Liver (tissue), 9 donors: ENCODE data around the genes F2RL3 and ANKLE1.

DNA sequence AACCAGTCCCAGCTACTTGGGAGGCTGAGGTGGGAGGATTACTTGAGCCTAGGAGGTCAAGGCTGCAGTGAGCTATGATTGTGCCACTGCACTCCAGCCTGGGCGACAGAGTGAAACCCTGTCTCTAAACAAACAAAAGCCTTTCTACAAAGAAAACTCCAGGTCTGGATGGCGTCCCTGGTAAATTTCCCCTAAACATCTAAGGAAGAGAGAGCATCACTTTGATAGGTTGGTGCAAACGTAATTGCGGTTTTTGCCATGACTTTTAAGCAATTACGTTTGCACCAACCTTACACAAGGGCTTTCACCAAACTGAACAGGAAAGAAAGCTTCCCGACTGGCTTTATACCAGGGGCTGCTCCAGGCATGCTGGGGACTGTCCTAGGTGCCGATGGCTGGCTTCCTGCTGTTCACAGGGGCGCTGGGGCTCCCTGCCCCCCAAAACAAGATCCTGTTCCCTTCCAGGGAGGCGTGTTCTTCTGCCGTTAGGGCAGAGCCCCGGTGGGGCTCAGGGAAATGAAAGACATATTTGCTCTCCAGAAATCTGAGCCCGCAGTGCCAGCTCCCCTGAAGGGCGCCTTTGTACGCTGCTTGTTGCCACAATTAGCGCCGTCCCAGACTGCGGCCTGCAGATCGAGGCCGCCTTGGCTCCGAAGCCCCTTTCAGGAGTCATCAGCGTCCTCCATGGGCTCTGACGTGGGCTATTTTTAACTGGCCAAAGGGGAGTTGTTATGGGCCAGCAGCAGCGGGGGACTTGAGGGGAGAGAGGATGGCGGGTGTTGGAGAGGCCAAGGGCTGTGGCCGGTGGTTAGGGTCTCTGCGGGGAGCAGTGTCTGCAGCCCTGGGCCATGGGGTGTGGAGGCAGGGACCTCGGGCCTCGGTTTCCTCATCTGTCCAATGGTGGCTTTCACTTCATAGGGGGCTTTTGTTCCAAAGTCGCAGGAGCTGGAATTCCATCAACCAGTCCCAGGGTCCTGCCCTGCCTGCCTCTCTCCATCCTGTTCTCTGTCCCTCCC is 38.5 kb upstream of the KLF2 start:
- PRO-cap, 5 experiments, result no peak in any of the 5 experiments
- RAMPAGE, long total RNA, 2 experiments, result no peak in any of the 2 experiments
- RRBS, result no CpG with 5 or more reads among the region's 29 CpGs

- PRO-cap, 5 experiments, result no peak in any of the 5 experiments
- RAMPAGE, long total RNA, 2 experiments, result no peak in any of the 2 experiments
- RRBS, result 97% methylated on average over 6 of the region's 23 CpGs
These were observed 67.3 kb downstream of the EPS15L1 start for GRCh38 chr19:16404333-16405041.

DNA sequence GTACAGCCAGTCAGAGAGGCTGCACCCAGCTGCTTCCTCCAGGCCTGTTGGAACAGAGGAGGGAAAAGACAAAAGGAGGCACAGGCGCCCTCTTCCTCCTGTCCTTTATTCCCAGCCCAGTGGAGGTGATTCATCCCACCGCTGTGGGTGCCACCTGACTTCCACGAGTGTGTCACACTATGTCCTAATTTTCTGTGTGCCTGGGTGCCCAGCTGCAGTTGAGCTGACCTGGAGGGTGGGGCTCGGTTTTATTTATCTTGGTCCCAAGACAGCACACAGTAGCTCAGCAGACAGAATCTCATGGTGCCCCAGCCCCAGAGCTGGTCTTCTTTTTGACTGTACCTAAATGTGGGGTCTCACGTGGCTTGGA is 9.0 kb downstream of the EPS15L1 start:
- PRO-cap, 5 experiments, result peak in 1 of 5 experiments; most common plus-strand start position 293 of the sequence (in 1); most common minus-strand start position 107 of the sequence (in 1)
- RAMPAGE, long total RNA, 2 experiments, result no peak in any of the 2 experiments
- RRBS, result no CpG with 5 or more reads among the region's 5 CpGs

GRCh38 chr19:16522732-16523622 is 19.3 kb downstream of the CHERP start:
- PRO-cap, 5 experiments, result no peak in any of the 5 experiments
- RAMPAGE, long total RNA, 2 experiments, result no peak in any of the 2 experiments
- RRBS, result 97% methylated on average over 4 of the region's 32 CpGs

GRCh38 chr19:16601628-16602335 is 26.2 kb downstream of the MED26 start:
- PRO-cap, 5 experiments, result no peak in any of the 5 experiments
- RAMPAGE, long total RNA, 2 experiments, result no peak in any of the 2 experiments
- RRBS, result 96% methylated on average over 3 of the region's 20 CpGs

GRCh38 chr19:16624069-16624615 is 3.9 kb downstream of the MED26 start:
- PRO-cap, 5 experiments, result no peak in any of the 5 experiments
- RAMPAGE, long total RNA, 2 experiments, result no peak in any of the 2 experiments
- RRBS, result no CpG with 5 or more reads among the region's 10 CpGs

DNA sequence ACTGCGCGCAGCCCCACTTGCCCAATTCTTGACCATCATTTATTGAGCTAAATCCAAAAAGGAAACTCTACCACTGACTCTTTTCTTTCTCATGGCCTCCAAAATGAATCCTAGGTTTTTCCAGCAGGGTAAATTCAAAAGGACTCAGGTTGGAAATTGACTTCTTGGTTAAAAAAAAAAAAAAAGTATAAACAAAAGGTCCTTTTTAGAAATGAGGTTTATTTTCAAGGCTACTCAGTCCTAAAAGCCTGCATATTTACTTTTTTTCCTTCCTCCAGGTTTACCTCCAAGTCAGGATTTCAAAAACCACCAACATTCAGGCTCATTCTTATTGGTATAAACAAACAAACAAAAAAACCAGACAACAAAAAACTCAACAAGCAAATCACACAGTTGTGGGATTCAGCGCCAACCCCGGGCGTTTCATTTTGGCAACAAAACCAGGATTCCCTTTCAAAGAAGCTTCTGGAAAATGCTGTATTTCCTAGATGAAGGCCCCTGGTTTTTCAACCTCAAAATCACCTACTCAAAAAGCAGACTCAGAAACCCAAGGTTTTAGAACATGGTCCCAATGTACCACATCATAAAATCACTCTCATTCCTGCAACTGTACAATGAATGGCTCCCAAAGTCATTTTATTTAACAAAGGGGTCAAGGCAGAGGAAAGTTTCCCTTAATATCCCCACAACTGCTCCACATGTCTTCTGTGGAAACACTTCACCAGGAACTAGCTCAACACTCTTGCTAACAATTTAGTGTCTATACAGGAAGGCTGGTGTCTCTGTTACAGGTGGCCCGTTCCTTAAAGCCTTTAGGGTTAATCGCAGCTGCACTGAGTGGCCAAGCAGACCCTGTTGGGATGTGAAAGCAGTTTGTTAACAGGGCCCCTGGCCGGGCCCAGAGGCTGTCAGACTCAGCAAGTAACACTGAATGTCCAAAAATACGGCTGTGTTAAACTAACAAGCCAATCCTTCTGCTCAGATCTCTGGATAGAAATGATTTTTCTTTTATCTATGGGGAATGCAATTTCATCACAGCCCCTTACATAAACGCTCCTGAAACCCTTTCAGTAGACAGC is 13.7 kb downstream of the SMIM7 start:
- PRO-cap, 5 experiments, result no peak in any of the 5 experiments
- RAMPAGE, long total RNA, 2 experiments, result no peak in any of the 2 experiments
- RRBS, result no CpG with 5 or more reads among the region's 10 CpGs

GRCh38 chr19:16836959-16837494 is 7.8 kb downstream of the SIN3B start:
- PRO-cap, 5 experiments, result no peak in any of the 5 experiments
- RAMPAGE, long total RNA, 2 experiments, result no peak in any of the 2 experiments
- RRBS, result no CpG with 5 or more reads among the region's 7 CpGs

GRCh38 chr19:16871279-16872623 is 17.0 kb upstream of the F2RL3 start:
- PRO-cap, 5 experiments, result no peak in any of the 5 experiments
- RAMPAGE, long total RNA, 2 experiments, result no peak in any of the 2 experiments
- RRBS, result no CpG with 5 or more reads among the region's 31 CpGs

DNA sequence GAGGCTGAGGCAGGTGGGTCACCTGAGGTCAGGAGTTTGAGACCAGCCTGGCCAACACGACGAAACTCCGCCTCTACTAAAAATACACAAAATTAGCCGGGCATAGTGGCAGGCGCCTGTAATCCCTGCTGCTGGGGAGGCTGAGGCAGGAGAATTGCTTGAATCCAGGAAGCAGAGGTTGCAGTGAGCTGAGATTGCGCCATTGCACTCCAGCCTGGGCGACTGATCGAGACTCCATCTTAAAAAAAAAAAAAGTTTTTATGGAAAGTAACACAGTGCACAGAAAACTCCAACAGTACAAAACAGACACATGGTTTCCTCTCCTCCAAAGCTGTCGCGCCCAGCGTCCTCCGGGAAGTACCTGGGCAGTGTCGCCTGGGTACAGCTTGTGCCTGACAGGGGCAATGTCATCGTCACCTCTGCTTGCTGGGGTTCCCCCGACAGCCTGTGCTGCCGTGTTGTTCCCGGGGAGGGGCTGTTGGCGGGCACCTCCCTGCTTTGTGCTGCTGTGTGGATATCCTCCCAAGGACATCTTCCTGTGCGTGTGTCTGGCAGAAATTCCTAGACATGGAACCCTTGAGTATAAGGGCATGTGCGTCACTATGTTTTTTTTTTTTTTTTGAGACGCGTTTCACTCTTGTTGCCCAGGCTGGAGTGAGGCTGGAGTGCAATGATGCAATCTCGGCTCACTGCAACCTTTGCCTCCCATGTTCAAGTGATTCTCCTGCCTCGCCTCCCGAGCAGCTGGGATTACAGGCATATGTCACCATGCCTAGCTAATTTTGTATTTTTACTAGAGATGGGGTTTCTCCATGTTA is 2.5 kb upstream of the F2RL3 start:
- PRO-cap, 5 experiments, result peak in 1 of 5 experiments; most common plus-strand start position 461 of the sequence (in 1); most common minus-strand start position 421 of the sequence (in 1)
- RAMPAGE, long total RNA, 2 experiments, result no peak in any of the 2 experiments
- RRBS, result 36% methylated on average over 5 of the region's 25 CpGs

DNA sequence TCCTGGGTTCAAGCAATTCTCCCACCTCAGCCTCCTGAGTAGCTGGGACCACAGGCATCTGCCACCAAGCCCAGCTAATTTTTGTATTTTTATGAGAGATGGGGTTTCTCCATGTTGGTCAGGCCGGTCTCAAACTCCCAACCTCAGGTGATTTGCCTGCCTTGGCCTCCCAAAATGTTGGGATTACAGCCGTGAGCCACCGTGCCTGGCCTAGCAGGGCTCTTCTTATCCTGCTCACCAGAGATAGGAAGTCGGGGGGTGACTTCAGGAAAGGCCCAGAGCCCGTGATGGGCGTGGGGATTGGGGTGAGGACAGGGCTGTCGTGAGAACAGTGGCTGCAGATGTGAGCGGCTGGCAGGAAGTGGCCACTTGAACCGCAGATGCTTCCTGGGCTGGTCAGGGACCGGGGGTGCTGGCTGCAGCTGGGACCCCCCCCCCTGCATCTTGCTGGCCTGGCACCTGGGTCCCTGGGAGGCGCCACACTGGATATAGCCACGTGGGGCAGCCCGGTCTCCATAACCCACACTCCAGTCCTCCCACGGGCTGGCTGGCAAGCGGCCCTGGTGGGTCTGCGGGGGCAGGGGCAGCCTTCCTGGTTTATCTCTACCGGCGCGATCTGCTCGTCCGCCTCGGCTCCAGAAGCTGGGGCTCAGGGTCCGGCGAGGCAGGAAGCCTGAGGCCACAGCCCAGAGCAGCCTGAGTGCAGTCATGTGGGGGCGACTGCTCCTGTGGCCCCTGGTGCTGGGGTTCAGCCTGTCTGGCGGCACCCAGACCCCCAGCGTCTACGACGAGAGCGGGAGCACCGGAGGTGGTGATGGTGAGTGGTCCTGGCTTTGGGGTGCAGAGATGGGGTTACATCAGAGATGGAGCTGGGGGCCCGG is at the start of gene F2RL3:
Gene F2RL3, plus strand, starts transcription at position 518 of the 881 bp plus-strand sequence.
- PRO-cap, 5 experiments, result no peak in any of the 5 experiments
- RAMPAGE, long total RNA, 2 experiments, result no peak in any of the 2 experiments
- RRBS, result 37% methylated on average over 14 of the region's 32 CpGs

- PRO-cap, 5 experiments, result no peak in any of the 5 experiments
- RAMPAGE, long total RNA, 2 experiments, result no peak in any of the 2 experiments
- RRBS, result no CpG with 5 or more reads among the region's 2 CpGs
These were observed 49.6 kb downstream of the MYO9B start for GRCh38 chr19:17125289-17125465.

DNA sequence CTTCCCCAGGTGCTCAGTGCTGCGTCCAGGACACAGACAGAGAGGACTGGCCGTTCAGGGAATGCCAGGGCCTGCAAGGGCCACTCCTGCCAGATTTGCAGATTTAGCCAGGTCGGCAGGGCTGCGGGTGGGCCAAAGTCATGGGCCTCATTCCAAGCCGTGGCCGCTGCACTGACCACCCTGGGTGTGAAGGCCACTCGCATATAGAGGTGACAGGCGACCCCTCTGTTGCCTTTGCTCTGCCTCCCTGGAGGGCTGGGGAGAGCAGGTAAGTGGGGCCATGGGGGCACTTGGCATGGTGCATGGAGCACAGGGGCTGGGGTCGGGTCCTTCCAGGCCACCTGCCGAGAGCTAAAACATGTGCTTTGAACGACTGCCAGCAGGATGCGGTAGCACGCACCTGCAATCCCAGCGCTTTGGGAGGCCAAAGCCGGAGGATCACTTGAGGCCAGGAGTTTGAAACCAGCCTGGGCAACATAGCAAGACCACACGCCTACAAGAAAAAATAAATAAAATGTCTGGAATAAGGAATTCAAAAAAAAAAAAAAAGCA is 37.1 kb upstream of the USE1 start:
- PRO-cap, 5 experiments, result no peak in any of the 5 experiments
- RAMPAGE, long total RNA, 2 experiments, result no peak in any of the 2 experiments
- RRBS, result no CpG with 5 or more reads among the region's 16 CpGs

- PRO-cap, 5 experiments, result peak in 1 of 5 experiments; most common minus-strand start chr19:17227906 (in 1)
- RAMPAGE, long total RNA, 2 experiments, result no peak in any of the 2 experiments
- RRBS, result no CpG with 5 or more reads among the region's 12 CpGs
These were observed 1.7 kb downstream of the OCEL1 start for GRCh38 chr19:17227676-17228214.

GRCh38 chr19:17255275-17255715 is 9.2 kb downstream of the USHBP1 start:
- PRO-cap, 5 experiments, result no peak in any of the 5 experiments
- RAMPAGE, long total RNA, 2 experiments, result no peak in any of the 2 experiments
- RRBS, result no CpG with 5 or more reads among the region's 16 CpGs

DNA sequence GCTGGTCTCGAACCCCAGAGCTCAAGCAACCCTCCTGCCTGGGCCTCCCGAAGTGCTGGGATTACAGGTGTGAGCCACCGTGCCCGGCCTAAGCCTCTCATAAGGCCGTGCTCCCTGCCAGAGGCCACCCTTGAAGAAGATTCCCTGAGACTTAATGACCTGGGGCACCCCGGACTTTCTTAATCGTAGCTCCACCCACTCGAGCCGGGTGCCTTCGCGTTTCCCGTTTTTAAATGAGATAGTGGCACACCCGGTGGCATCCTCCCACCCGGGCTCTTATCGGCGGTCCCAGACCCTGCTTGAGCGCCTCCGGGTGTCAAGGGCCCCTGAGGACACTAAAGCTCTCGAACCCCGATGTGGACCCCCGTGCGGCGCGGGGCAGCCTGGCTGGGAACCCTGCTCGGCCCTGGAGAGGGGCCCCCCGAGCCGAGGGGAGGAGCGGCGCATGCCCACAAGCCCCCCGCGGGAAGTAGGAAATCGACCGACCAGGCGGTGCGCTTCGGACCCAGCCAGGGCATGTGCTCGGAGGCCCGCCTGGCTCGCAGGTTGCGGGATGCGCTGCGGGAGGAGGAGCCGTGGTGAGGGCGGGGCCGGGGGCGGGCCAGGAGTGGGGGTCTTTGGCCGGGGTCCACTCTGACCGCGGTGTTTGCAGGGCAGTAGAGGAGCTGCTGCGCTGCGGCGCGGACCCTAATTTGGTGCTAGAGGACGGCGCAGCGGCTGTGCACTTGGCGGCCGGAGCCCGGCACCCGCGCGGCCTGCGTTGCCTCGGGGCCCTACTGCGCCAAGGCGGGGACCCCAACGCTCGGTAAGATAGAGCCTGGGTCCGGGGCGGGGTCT is at the start of gene ANKLE1:
Gene ANKLE1, plus strand, starts transcription at position 497 of the 837 bp plus-strand sequence.
- PRO-cap, 5 experiments, result no peak in any of the 5 experiments
- RAMPAGE, long total RNA, 2 experiments, result no peak in any of the 2 experiments
- RRBS, result 13% methylated on average over 19 of the region's 70 CpGs

DNA sequence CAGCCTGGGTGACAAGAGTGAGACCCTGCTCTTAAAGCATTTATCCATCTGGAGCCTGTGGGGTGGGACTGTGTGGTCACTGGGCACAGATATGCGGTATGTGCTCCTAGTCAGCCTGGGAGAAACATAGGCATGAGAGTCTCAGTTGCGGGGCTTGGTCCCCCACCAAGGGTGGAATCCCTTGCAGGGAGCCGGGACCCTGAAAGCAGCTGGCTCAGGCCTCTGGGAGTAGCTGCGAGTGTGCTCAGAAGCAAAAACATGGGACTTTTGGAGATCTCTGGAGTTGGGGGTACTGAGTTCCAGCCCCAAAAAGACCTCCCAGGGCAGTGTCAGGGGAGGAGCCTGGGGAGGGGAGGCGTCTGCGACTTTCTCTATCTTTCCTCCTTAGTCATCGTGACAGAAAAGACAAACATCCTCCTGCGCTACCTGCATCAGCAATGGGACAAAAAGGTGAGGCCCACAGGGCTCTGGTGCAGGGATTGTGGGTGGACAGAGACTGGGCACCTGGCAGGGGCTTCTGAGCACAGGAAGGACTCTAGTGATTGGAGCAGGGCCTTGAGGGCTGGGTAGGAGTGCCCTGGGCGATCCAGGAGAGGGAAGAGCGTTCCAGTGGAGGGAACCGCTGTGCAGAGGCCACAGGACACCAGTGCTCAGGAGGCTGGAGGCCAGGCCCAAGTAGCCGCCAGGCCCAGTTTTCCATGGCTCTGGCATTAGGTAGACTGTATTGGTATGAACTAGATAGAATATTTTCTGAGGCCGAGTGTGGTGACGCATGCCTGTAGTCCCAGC is 6.4 kb downstream of the DDA1 start:
- PRO-cap, 5 experiments, result no peak in any of the 5 experiments
- RAMPAGE, long total RNA, 2 experiments, result no peak in any of the 2 experiments
- RRBS, result no CpG with 5 or more reads among the region's 14 CpGs

GRCh38 chr19:17520821-17521290 is 6.2 kb upstream of the NIBAN3 start:
- PRO-cap, 5 experiments, result no peak in any of the 5 experiments
- RAMPAGE, long total RNA, 2 experiments, result no peak in any of the 2 experiments
- RRBS, result 97% methylated on average over 4 of the region's 26 CpGs

GRCh38 chr19:17555040-17555571 is 343 bp upstream of the COLGALT1 start:
- PRO-cap, 5 experiments, result peak in 4 of 5 experiments; most common minus-strand start chr19:17555469 (in 4)
- RAMPAGE, long total RNA, 2 experiments, result no peak in any of the 2 experiments
- RRBS, result 2% methylated on average over 2 of the region's 26 CpGs

DNA sequence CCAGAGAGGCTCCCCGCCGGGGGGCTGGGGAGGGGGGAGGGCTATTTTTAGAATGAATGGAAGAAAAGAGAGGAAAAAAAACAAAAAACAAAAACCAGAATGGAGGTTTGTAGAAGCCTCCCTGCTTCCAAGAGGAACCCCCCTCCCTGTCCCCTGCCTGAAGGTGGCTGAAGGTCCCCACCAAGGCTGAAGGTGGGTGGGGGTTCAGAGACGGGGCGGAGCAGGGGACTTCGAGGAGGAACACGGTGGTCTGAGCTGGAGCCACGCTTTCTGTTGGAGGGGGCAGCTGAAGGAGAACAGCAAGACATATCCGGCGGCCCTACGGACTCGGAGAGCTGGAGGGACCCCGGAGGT is 15.9 kb upstream of the KCNN1 start:
- PRO-cap, 5 experiments, result no peak in any of the 5 experiments
- RAMPAGE, long total RNA, 2 experiments, result no peak in any of the 2 experiments
- RRBS, result no CpG with 5 or more reads among the region's 12 CpGs